Measurements from ENCODE around the gene NBPF11.

- RRBS, result no CpG with 5 or more reads among the region's 3 CpGs
Observed at GRCh38 chr1:145983812-145984360, 12.5 kb downstream of the TXNIP start.

DNA sequence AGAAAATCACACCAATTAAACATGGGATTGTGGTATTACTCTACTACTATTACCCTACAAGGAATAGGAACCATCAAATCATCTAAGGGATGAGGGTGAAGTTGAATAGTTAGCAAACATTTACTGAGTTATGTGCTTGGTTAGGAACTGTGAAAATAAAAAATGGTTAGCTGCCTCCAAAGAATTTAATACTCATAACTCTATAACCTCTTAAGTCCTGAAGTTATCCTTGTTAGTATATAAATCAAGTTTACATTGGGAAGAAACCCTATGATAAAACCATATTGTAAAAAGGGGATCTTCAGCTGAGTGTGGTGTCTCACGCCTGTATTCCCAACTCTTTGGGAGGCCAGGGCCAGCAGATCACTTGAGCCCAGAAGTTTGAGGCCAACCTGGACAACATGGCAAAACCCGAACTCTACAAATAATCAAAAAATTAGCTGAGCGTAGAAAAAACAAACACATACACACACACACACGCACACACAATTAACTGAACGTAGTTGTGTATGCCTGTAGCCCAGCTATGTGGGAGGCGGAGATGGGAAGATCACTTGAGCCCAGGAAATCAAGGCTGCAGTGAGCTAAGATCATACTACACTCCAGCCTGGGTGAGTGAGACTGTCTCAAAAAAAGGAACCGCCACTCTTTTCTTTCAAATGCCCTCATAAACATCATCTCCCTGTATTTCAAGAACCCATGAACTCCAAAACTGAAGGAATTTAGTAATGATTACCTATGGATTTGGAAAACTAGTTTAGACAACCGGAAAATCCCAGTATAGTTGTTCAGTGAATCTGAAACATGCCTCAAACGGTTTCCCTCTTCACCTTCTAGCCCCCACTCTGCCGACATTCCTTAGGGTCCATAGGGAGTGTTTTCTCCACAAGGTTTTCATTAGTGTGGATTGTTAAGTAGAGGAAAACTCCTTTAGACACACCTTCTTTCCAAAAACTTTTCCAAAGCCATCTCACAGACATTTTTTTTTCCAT lies 4.6 kb downstream of the TXNIP start:
- RRBS, result no CpG with 5 or more reads among the region's 10 CpGs

DNA sequence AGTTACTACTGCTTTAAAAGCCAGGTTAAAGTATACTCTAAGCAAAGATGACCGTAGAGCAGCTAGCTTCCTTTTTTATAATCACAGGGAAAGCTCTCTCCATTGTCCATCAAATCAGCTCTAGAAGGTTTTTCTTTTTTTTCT lies 3.3 kb downstream of the TXNIP start:
- RRBS, result no CpG with 5 or more reads among the region's 1 CpG

GRCh38 chr1:145999303-146000322 lies 3.2 kb upstream of the TXNIP start:
- RRBS, result no CpG with 5 or more reads among the region's 10 CpGs

DNA sequence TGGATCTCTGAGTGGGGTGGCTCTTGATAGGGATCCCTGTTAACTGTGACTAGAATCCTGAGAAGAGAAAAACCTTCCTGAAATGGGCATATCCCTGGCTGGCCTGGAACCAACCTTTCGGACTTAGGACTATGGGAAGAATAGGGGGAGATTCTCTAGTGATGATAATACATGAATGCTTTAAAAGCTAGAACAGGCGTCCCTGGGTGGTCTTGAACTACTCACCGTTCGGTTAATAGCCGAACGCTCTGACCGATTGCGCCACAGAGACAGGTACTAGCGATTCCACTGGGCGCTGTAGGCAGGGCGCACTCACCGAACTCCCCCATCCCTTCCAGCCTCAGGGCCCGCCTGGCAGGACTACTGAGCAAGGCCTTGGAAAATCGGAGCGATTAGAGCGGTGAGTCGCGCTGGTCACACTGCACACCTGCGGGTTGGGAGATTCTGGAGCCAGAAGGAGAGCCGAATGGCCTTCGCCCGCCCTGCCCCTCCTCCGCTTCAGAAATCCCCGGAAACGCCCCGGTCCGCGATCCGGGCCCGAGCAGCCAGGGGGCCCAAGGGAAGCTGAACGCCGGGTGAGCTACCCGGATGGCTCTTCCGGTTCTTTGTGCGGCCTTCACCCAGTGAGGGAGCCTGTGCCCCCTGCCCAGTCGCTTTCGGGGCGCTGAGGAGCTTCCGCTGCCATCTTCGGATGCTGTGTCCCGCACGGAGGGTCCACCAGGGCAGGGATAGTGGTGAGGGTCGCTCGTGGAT lies 142.0 kb upstream of the PPIAL4H start:
- RRBS, result no CpG with 5 or more reads among the region's 44 CpGs

GRCh38 chr1:147110605-147111263 lies 61.5 kb downstream of the PRKAB2 start:
- RRBS, result no CpG with 5 or more reads among the region's 2 CpGs

DNA sequence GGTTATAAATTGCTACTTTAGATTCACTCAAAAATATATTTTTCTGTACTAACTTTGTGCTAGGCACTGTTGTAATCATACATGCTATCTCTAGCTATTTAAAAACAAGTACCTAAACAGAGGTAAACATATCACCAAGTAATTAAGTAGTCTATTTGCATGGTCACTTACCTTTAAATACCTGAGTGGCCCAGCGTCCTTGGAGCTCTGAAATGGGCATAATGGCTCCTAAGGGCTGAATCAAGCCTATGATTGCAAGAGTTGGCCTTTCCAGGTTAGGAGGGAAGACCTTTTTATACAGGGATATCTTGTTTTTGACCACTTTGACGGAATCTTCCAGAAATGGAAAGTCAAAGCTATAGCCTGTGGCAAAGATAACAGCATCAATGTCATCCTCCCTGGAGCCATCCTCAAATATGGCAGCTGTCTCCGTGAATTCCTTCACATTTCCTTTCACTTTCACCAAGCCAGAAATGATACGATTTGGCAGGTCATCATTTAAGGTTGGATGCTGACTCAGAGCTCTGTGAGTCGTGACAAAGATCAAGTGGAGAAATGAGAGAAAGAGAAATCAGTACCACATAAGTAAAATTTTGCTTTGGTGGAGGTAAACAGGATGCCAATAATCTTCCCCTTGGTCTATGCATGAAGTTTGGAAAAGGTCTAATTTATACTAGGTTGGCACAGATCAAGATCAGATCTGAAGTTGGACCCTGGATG lies 24.0 kb downstream of the FMO5 start:
- RRBS, result no CpG with 5 or more reads among the region's 5 CpGs

DNA sequence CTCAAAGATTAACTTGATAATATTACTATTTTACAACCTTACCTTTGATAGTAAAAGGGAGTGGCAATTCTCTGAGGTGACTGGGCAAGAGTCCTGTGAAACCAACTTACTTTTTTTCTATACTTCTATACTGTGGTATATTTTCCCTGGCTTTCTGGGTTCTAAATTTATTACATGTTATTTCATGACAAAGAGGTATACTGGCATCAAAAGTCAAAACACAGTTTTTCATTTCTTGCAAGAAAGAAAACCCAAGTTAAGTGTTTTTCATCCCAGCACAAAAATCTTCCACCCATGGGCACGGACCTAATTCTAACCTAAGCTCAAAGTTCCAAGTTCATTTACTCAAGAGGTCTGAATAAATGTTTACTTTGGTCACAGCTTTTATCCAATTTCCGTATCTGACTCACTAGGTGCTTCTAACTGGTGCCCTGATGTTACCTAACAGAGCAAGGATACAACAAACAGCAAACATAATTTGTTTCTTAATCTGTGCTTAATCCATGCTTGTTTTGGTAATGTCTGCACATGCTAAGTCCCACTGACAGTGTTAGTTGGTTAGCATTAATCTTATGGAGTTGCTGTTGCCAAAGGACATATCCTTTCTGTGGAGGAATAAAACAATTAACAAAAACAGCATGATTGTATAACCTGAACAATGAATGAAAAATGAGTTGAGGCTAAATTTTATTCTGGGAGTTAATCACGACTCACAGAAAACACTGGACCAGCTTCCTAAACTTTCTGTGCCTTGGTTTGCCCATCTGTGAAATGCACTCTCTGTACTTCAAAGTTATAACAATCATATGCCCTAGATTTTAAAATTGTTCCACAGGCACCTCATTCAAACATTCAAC lies 4.3 kb upstream of the CHD1L start:
- RRBS, result no CpG with 5 or more reads among the region's 3 CpGs

- RRBS, result no CpG with 5 or more reads among the region's 3 CpGs
Observed at GRCh38 chr1:147542996-147543514, 1.8 kb downstream of the BCL9 start.

- RRBS, result 44% methylated on average over 2 of the region's 21 CpGs
Observed at GRCh38 chr1:147586790-147587731, 45.8 kb downstream of the BCL9 start.

DNA sequence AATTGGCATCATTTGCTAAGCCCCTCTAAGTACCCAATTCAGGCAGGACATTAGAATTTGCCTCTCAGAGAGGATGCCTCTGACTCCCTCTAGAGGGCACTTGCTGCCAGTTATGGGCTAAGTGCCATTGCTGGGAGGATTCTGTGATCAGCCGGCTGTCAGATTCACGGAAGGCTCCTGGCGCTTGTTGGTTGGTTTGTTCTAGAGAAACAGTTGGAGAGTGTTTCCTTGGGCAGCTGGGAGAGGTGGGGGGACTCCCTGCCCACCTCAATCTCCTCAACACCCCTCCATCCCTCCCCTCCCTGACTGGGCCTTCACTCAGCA lies 29.7 kb upstream of the ACP6 start:
- RRBS, result no CpG with 5 or more reads among the region's 3 CpGs

DNA sequence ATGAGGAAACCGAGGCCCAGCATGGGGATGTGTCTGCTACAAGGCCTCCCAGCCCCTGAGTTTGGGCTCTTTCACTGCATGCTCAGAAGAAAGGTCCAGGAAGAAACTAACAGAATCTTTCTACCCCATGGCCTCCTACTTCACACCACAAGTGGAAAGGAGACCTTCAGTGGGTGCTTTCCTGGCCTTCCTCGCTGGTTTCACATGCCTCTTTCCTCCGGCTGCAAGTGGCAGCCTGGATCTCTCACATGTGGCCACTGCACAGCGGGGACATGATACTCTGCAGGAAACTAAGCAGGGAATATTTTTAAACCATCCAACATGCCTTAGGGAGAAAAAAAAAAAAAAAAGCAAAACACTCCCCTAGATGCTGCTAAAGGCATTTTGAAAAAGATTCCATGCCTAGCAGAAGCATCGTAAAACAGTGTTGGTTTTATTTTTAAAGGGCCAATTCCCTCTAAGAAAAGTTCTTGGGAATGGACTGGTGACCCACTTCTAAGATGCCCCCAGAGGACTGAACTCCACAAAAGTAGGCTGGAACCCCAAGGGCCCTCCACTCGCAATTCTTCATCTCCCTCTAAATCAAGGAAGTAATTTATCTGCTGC lies 12.2 kb upstream of the GJA5 start:
- RRBS, result no CpG with 5 or more reads among the region's 6 CpGs

GRCh38 chr1:148151798-148152470 lies at the start of gene NBPF11:
NBPF11 (minus strand) TSS chr1:148152281.
- RRBS, result no CpG with 5 or more reads among the region's 57 CpGs

DNA sequence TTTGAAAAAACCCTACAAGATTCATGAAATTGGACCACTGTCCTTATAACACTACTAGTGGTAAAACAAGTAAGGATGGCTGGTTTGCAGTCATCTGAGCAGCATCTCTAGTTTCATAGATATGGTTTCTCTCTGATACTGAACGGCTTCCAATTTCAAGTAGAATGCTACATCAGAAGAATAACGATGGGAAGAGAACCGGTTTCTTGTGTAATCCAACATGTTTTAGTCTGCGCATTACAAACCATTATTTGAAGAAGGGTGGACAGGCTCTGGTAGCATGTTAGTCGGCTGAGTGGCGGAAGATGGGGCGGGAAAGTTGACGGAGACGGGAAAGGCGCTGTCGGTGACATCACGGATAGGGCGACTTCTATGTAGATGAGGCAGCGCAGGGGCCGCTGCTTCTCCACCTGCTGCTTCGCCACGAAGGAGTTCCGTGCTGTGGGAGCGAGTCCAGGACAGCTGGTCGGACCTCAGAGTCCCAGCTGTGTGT lies 110.9 kb upstream of the NBPF11 start:
- RRBS, result no CpG with 5 or more reads among the region's 20 CpGs

DNA sequence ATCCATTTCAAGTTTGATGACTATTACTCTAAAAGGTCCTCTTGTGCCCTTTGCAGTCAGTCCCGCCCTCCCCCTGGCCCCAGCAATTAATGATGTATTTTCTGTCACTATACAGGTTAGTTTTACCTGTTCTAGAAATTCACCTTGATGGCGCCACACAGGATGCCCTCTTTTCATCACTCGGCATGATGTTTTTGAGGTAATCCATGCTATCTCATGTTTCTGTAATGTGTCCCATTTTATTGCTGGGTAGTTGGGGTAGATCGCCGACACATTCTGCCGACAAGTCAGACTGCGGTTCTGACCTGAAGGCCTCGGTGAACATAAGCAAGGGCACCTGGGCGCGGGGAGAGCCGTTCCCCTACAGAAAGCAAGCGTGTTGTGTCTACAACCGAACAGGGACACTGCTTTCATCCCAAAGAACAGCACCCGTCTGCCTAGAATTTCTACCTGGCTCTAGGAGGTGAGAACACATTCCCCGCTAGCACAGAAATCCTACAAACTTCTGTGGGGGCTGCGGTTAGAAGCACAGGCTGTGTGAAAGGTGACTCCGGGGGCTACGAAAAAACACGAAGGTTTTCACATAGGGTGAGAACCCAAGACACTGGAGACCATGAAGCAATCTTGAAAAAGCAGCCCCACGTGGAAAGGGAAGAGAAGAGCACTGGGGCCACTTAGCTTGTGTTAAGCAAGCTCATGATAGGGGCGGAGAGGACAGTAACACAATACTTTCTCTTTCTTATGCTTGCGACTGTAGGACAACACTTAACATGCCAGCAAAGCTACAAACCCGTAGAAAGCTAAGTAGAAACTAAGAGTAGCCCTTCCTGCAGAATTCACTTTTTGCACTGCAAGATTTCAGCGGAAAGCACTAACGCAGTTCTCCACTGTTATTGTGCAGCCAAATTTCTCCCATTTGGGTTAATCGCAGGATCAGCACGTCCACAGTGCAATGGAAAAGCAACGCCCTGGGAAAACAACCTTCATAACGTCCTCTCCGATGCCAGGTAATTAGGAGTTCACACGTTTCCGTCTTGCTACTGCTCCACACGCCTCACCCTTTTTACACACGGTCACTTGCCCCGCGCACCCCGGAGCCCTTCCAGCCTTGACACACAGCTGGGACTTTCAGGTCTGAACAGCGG lies 149.0 kb downstream of the PPIAL4G start:
- RRBS, result no CpG with 5 or more reads among the region's 38 CpGs

GRCh38 chr1:148362032-148363030 lies 120.8 kb downstream of the PPIAL4G start:
- RRBS, result no CpG with 5 or more reads among the region's 45 CpGs

- RRBS, result no CpG with 5 or more reads among the region's 2 CpGs
Observed at GRCh38 chr1:148385697-148386069, 97.4 kb downstream of the PPIAL4G start.

GRCh38 chr1:148458917-148459623 lies 24.0 kb downstream of the PPIAL4G start:
- RRBS, result no CpG with 5 or more reads among the region's 62 CpGs

GRCh38 chr1:148951350-148951651 lies 107.1 kb downstream of the PDE4DIP start:
- RRBS, result no CpG with 5 or more reads among the region's 8 CpGs